Mesenchymal stem cell of Wharton's jelly (primary cell): ENCODE measurements around a stretch of chr14.

- CAGE, long polyA plus RNA, result no peak
Observed at GRCh38 chr14:99234539-99235631, 37.1 kb downstream of the BCL11B start.

DNA sequence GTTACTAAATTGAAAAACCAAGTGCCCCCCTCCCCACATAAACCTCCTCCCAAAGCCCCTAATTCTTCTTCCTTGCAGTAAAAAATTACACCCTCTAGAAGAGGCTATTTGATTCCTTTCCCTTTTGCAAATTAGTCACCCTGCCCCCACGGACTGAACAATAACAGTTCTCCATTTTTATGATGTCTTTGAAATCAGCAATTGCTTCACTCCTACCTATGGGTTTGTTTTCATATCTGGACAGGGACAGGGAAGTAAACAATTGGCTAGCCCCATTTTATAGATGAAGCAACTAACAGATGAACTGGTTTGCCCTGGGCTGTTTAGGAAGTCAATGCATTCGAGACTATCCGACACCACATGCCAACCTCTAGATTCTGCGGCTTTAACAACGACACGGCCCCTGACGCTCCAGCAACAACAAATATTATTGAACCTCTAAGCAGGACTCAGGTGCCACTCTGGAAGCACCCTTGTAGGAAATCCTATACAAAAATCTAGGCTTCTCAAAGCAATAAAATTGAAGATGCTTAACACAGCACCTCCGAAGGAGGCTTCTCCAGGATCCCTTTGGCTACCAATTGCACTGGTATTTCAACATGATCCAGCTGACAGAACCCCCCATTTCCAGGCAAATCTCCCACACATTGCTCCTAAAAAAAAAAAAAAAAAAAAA, 28.6 kb downstream of the BCL11B start:
- CAGE, long polyA plus RNA, result no peak

GRCh38 chr14:99262096-99262836, 9.7 kb downstream of the BCL11B start:
- CAGE, long polyA plus RNA, result no peak

DNA sequence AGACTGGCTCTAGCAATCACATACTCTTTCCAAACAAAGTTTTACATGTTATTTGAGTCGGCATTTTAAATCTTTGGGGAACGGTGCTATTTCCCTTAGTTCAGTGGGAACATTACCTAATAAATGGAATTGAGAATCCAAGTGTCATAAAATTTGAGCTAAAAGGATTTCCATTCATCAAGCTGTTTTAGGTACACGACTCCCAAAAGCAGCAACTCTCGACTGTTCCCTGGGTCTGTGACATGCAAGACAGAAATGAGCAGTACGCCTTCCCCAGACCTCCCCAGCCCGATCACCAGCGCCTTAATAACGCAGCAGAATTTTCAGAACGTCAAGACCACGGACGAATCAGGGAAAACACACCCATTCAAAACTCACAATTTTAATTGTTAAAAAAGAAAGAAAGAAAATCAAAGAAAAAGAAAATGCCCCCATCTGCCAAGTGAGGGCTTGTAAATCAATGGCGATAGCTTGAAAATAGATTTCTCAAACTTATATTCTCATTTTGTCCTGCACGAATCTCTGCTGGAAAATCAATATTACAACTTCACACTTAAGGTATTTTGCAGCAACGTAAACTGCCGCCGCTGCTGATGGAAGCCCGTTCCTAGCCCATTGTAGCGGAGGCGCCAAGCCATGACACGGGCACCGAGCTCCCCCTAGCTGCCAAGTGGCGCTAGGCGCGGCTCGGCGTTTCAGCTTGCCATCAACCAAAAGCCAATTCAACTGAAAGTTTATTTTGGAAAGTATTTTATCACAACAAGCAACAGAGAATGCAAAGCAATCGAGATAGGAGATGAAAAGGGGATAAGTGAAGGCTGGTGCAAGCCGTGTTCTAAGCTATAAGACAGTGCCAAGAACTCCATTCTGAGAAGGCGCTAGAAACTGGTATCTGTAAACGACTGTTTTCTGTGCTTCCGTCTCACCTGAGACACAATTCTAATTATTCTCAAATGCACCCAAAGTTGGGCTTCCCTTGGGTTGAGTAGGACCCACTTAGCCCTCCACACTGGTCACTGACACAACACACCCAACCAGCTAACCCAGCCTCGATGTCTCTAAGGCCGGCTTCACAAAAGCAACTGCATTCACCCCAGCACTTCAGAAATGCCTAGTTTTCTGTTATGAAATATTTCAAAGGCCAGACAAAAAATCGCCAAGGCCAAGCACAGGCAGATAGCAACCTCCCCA, 5.5 kb downstream of the BCL11B start:
- CAGE, long polyA plus RNA, result no peak

- CAGE, long polyA plus RNA, result no peak
Observed at GRCh38 chr14:99320634-99321287, 48.8 kb upstream of the BCL11B start.

GRCh38 chr14:99502356-99503711, 21.6 kb downstream of the CCNK start:
- CAGE, long polyA plus RNA, result no peak

- CAGE, long polyA plus RNA, result no peak
Observed at GRCh38 chr14:99508537-99508940, 27.3 kb downstream of the CCNK start.

DNA sequence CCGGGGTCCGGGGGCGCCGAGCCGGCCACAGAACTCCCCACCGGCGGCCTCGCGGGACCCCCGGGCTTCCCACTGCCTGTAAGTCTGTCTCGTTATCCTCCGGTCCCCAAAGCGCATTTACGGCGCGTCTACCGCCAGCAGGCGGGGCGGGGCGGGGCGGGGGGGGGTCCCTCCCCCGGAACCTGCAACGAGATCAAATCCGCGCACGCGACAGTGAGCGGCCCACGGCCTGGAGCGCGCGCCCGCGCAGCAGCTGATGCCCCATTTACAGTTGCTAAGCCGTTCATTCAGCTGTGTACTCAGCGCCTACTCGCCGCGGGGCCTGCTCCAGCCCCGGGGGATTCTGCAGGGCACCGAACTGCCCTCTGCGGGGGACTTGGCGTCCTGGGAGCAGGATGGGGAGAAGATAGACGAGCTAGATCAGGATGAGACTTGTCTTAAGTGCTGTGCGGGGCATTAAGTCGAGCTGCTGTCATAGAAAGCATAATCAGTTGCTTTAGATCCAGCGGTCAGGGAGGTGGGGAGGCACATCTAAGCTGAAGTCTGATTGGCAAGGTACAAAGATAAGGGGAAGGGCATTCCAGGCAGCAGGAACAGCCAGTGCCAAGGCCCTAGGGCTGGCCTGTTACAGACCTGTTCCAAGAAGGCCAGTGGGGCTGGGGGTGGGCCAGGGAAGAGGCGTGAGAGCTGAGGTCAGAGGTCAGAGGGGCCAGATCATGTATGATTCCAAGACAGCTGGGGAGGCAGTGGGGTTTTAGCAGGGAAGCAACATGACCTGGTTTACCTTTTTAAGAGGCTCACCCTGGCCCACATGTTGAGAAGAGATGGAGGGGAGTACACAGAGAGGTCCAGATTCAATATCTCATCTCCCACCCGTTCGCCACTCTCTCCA, 1.5 kb upstream of the CCDC85C start:
- CAGE, long polyA plus RNA, result no peak

DNA sequence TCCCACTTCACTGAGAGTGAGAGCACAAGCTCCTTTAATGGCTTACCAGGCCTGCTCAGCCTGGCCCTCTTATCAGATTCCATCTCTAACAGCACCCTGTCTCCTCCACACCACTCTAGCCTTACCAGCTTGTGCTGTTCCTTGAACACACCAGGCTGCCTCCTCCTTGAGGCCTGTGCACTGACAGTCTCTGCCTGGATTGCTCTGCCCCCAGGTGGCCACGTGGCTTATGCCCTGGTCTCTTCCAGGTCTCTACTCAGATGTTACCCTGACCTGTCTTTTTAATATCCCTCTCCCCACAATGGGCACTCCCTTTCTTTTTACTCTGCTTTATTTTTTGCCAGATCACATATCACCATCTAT, 40.0 kb upstream of the EVL start:
- CAGE, long polyA plus RNA, result no peak

DNA sequence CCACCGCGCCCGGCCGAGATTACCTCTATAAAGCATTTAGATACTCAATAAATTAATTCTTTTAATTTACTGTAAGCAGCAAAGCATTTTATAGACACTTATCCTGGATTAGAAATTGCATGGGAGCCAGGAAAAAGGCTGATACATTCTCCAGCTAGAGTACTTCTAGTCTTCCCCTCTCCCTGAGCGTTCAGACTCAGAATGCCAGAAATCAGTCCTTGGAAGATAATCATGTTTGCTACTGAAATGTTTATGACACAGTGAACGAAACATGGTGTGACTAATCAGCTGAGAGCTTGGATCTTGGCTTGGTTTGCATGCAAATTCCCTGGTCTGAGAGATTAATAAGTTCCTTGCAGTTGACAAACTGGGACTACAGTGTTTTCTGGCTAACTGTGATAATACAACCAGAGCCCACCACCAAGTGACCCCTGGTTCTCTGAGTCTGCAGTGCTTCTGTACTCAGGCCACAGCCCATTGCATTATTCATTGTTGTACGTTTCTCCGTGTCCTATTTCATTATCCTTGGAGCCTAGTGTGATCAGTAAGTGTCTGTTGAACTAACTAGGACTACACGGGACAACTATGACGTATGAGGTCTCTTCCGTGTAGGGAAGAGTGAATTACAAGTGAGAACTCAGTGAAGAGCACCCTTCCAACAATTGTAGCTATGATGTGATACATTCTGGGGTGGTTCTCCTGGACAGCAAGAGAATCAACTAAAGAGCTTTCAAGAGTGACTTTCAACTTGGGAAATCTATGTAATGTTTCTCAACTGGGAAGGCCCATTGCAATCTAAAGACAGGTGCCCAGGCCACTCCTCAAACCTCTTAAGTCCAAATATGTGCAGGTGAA, 34.6 kb upstream of the EVL start:
- CAGE, long polyA plus RNA, result no peak

DNA sequence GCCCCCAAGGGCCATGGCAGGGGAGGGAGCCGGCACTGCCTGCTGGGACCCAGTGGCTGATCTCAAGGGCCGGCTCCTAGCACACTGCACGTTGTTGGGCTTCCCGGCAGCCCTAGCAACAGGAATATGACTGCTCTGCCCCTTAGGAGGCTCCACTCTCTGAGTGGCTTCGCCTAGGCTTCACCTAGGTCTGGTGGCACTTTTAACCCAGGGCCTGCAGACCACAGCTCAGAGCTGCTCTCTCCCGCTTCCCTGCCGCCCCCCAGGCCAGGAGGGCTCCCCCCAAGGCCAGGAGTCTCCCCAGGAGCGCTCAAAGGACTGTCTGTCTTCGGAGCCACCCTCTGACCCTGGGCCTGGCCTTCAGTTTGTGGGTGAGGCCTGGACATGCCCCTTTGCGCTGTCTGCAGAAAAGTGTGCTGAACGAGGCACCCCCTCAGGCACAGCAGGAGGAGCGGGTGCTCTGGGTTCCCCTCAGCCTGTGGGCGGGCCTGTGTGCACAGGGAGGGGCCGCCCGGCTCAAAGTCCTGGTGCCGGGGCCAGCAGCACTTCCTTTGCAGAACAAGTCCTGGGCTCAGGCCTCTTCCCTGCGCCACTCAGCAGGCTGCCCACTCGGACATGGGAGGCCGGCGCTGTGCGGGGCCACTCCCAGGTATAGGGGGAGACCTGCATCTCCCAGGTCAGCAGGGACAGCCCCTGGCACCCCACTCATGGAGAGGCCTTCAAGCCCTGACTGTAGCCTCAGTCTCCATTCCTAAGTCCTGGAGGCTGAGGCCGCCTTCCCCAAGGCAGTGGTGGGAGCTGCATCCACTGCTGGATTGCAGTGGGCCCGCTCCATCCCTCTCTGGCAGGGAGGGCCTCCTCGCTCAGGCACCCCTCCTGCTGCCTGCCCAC, 14.4 kb downstream of the DEGS2 start:
- CAGE, long polyA plus RNA, result no peak

DNA sequence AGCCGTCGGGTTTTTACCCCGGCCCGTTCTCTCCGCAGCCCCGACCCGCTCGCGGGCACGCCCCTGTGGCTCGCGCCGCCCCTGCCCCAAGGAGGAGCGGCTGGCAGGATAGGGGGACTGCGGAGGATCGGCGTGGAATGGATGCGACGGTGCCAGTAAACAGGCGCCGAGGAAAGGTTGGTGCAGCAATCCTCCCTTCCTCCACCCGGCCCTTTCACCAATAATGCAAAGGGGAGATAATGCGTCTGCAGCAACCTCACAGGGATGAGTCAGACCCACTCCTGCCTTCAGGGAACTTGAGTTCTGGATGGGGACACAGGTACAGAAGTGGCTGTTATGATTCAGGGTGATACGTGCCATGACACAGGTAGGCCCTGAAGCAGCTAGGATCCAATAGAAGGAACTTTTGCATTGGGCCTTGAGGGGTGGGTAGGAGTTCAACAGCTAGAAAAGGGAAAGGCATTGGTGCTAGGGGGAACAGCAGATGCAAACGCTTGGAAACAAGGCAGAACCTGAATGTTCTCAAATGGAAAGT, 578 bp upstream of the DEGS2 start:
- CAGE, long polyA plus RNA, result no peak

GRCh38 chr14:100192609-100193455, 33.4 kb upstream of the DEGS2 start:
- CAGE, long polyA plus RNA, result no peak

DNA sequence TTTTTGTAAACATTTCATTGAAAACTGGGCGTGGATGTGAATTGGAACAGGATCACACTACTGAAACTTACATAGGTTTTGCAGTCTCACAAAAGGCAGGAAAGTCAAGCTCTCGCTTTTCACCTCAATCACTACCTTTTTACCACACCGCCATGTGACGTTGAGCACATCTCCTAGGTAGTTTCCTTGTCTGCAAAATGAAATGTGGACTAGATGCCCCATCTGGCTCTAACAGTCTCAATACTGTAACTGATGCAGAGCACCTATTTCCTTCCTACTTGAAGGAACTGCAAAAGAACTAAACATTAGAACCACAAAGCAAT, 4.4 kb upstream of the YY1 start:
- CAGE, long polyA plus RNA, result no peak

DNA sequence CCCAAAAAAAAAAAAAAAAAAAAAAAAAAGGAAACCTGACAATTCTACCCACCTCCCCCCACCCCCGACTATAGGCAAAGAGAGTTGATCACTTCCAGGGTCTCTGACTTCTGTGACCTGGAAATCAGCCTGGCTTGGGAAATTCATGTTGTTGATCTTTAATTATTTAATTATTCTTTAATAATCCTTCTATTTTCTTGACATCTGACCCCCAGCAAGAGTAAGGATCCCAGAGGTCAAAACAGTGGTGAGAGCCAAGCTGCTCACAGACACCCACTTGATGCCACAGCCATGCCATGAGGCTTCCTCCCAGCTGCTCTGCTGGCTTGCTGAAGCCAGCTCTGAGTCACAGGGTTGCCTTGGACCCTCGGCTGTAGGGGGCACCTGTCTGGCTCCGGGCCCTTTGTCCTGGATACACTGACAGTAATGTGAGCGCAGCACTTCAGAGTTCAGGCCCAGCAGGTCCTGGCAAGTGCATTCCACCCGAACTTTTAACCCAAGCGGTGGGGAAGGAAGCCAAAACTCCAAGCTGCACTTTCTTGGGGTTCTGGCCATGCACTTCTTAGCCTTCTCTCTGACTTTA, 25.1 kb downstream of the SLC25A29 start:
- CAGE, long polyA plus RNA, result no peak

DNA sequence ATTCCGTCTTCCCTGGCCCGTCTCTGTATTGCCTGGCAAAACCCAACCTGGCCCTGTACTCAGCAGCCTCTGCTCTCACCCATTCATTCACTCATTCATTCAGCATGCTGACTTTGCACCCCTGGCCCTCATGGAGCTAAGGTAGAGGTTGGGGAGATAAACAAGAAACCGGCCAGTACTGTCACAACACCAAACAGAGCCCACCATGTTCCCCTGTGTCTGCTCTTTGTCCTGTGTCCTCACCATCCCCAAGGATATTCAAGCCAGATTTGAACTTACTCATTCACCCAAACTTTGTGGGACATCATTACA, 20.2 kb downstream of the SLC25A29 start:
- CAGE, long polyA plus RNA, result no peak

DNA sequence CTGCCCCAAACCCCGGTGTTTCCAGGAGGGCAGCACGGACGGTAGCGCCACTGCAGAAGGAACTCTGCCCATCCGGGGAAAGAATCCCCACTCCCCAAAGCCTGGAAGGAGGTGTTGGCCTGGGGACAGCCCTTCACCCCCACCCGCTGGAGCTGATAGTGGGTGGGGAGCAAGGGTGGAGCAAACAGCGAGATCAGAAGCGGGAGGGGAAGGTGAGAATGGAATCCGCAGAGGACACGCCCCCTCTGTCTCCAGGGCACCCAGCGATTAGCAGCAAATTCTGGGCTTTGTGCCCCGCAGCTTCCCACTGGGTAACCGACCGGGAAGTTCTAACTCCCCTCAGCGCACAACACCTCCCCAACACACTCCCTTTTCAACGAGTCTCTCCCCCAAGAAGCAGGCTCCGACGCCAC, 1.4 kb downstream of the SLC25A29 start:
- CAGE, long polyA plus RNA, result no peak

GRCh38 chr14:100305205-100306183, 750 bp downstream of the SLC25A29 start:
- CAGE, long polyA plus RNA, result no peak

DNA sequence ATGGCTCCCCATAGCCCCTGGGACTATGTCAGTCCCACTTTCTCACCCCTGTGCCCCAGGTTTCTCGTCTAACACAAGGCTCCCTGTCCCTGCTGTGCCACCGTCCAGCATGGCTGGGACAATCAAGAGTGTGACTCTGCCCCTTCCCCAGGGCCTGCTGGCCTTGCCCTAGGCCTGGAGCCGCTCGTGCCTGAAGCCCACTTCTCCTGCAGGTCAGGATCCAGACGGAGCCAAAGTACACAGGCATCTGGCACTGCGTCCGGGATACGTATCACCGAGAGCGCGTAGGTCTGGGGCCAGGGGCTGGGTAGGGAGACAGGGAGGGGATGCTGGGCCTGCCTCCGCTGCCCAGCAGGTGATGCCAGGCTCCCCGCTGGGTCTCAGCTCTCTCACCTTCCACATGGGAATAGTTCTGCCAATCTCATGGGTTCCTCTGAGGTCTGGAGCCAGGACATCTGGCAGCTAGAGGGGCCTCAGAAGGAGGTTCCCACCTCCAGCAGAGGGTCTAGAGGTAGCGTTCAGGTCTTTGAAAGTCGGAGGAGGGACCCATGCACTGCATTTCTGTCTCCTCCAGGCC, 2.9 kb downstream of the SLC25A47 start:
- CAGE, long polyA plus RNA, result no peak

GRCh38 chr14:100389310-100389818, 13.1 kb downstream of the WDR25 start:
- CAGE, long polyA plus RNA, result no peak